Myometrial cell (primary cell): ENCODE measurements around a stretch of chr19.

- RAMPAGE, long total RNA, result no peak
Observed at GRCh38 chr19:14439969-14440732, 7.0 kb downstream of the PKN1 start.

- RAMPAGE, long total RNA, result no peak
Observed at GRCh38 chr19:14450166-14450886, 17.2 kb downstream of the PKN1 start.

DNA sequence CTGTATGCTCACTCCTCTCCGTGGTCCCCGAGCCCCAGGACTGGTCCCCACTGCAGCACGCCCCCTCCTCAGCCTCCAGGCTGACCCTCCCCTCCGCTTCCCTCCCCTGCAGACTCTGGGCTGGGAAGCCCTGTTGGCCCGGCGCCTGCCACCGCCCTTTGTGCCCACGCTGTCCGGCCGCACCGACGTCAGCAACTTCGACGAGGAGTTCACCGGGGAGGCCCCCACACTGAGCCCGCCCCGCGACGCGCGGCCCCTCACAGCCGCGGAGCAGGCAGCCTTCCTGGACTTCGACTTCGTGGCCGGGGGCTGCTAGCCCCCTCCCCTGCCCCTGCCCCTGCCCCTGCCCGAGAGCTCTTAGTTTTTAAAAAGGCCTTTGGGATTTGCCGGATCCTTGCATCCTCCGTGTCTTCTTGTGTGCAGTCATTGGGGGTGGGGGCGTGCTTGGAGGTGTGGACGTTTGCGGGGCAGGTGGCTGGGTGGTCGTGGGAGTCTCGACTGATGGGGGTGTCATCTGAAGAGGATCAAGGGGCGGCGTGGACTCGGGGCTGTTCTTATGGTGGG lies 3.6 kb downstream of the PTGER1 start:
- RAMPAGE, long total RNA, result no peak

- RAMPAGE, long total RNA, result no peak
Observed at GRCh38 chr19:14497053-14497995, 1.4 kb upstream of the GIPC1 start.

- RAMPAGE, long total RNA, result no peak
Observed at GRCh38 chr19:14731878-14732224, 42.0 kb downstream of the ZNF333 start.

DNA sequence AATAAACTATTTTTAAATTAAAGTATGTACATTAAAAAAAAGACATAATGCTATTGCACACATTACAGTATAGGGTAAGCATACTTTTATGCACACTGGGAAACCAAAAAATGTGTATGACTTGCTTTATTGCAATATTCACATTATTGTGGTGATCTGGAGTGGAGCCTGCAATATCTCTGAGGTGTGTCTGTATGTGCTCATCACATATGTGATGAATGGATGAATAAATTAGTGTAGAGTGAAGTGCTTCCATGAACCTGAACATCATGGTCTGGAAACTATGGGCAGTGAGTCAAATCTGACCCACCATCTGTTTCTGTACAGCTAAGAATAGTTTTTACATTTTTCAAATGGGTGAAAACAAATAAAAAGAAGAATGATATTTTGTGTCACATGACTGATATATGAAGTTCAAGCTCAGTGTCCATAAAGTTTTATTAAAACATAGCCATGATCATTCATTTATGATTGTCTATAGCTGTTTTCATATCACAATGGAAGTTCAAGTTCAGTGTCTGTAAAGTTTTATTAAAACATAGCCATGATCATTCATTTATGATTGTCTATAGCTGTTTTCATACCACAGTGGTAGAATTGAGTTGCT lies 42.5 kb downstream of the ZNF333 start:
- RAMPAGE, long total RNA, result no peak

DNA sequence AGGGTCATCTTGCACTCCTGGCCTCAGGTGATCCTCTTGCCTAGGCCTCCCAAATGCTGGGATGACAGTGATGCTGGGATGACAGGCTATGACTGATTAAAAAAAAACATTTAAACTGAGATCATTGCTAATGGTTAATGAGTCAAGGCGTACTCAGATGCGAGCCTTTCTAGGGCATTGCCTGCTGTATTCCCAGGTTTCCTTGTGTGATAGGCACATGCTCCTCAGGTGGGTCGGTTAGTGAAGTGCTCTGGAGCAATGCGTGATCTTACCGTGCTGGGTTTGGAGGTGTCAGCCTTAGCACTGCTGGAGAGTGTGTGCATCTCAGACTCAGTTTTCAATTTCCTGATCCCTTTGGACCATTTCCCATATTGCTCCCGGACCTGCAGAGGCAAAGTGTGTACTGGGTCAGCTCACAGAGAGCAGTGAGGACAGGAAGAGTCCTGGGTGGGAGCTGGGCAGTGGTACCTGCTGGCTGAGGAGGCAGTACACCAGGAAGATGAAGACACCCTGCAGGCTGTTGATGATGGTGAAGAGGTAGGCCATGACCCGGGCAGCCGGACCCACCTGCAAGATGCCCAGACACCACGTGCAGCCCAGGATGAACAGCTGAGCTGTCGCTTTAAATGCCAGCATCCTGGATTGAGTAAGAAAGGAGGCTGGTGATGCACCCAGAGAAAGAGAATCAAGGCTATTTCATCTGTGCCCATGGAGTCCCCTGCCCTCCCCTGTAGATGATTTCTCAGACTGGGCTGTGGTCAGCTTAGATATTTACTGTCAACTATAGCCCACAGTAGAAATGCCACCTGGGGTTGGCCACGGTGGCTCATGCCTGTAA lies 35.0 kb downstream of the ADGRE2 start:
- RAMPAGE, long total RNA, result no peak

DNA sequence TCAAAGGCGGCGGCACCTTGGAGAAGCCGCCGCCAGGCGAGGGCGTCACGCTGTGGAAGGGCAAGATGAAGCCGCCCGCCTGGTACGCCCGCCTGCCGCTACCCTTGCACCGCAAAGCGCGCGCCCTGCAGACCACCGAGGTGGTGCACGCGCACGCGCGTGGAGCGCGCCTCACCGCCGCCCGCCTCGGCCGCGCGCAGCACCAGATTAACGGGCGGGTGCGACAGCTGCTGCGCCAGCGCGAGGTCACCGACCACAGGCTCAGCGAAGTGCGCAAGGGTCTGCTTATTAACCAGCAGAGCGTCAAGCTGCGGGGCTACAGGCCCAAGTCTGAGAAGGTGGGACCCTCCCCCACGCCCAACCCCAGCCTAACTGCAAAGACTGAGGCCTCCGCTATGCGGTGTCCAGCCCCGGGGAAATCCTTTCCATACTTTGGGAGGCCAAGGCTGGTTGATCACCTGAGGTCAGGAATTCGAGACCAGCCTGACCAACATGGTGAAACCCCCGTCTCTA lies 588 bp downstream of the CCDC105 start:
- RAMPAGE, long total RNA, result no peak

- RAMPAGE, long total RNA, result no peak
Observed at GRCh38 chr19:15125849-15126167, 222 bp upstream of the ILVBL start.

- RAMPAGE, long total RNA, result no peak
Observed at GRCh38 chr19:15177443-15178078, 23.2 kb downstream of the NOTCH3 start.

- RAMPAGE, long total RNA, result no peak
Observed at GRCh38 chr19:15210107-15210775, 9.4 kb upstream of the NOTCH3 start.

DNA sequence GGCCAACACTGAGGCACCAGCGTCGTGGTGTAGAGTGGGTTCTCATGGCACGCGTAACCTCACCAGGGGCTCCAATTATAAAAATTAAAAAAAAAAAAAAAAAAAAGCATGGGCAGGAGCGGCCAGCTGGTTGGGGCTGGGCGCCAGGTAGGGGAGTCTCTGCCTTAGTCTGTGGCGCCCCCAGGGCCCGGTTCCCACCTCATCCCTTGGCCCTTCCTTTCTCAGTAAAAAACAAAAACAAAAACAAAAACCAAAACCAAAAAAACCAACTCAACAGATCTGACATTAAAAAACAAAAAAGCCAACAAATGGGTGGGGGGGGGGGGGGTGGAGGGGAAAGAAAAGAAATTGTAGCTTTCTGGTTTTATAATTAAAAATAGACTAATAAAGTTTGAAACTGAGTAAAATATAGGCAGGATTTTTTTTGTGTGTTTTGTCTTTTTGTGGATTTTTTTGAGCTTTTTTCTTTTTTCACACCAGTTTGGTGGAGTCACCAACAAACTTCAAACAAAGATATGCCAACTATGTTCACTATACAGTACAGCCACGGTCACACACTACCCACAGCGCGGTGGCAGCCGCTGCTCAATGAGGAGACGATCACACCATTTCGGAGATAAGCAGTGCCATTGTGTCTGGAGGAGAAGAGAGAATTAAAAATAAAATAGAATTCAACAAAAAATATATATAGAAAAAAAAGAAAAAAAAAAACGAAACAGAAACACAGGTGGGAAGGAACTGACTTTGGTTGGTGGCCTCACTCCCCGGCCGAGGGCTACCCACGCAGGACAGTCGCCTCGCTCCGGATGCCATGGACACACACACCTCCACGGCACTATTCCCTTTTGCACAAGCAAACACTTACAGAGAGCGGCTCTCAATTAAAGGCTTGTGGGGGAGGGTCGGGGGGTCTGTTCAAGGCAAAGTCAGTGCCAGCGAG lies 5.0 kb upstream of the EPHX3 start:
- RAMPAGE, long total RNA, result no peak

DNA sequence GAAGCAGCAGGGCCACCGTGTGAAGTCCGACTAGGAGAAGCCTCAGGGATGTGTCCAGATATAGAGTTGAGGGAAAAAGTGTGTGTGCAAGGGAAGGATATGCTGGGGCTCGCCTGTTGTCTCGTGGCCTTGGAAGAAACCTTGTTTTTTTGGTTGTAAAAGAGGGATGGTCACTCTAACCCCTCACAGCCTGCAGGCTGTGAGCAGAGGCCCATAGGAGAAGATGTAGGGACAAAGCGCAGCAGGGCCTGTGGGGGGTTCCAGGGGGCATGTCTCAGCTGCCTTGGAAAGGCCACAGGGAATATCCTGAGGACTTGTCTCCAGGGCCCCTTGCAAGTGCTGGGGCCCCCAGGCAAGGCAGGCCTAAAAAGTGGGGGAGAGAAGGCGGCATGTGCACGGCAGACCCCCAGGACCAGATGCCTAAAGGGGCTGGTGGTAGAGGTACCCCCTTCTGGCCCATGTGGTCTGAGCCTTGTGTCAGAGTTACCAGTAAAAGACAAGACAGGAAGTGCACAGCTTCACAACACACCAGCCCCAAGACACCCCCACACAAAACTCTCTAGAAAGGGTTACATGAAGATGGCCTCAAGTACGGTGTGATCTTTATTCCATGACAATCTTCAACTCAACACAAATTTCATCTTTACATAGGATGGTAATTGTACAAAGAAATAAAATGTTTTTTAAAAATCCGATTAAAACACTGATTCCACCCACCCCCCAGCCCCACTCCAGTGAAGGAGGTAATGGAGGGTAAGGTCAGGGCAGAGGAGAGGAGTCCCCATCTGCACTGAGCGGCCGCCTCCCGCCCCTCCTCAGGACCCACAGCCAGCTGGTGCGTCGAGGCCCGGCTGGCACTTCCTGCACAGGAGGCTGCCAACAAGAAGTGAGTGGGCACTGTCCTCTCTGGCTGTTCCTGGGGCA lies 14.5 kb upstream of the EPHX3 start:
- RAMPAGE, long total RNA, result no peak

DNA sequence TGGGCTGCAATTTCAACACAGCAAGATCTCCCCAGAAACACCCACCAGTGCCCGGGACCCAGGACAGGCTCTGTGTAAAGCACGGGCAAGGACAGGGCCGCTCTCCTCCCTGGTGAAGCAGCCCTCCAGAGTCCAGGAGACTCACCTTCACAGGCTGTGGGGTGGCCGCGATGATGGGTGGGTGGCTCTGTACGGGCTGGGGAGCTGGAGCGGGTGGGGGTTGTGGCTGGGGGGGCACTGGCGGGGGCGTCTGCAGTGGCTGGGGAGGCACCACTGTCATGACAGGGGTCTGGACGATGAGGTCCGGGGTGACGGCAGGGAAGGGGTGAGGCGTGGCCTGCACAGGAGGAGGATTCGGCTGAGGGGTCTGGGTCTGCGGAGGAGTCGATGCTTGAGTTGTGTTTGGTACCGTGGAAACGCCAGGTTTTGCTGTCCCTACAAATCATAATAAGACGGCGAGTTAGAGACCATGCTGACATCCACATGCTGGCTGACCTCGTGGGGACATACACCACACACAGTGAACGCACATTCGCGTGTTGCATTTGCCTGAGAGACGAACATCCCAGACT lies 33.0 kb upstream of the EPHX3 start:
- RAMPAGE, long total RNA, result no peak

DNA sequence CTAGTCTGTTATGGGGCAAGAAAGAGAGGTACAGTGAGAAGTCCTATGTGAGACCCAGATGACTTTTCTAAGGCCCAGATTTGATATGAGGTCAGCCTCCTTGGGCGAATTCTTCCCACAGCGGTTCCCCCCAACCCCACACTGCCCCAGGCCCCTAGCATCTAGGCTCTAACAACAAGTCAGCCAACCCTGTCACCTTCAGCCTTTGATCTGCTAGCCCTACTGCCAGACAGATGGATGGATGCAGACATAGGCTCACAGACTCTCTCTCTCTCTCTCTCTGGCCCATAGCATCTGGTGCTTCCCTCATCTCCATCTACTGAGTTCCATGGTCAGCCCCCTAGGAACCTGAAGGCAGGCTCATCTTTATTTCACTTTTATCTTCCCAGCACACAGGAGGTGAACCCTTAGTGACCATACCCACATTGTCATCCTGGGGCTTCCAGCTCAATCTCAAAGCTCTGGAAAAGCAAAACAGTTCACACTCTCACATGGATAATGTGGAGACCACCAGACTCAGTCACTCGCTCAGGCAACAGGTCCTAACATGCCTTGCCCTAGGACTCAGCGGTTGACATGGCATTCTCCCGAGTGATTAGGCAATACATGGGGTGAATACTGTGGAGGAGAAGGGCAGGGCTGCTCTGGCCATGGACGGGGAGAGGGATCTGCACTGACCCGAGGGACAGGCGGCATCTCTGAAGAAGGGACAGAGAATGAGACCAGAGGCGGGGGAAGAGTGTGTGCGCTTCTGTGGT lies 44.2 kb upstream of the EPHX3 start:
- RAMPAGE, long total RNA, result no peak

DNA sequence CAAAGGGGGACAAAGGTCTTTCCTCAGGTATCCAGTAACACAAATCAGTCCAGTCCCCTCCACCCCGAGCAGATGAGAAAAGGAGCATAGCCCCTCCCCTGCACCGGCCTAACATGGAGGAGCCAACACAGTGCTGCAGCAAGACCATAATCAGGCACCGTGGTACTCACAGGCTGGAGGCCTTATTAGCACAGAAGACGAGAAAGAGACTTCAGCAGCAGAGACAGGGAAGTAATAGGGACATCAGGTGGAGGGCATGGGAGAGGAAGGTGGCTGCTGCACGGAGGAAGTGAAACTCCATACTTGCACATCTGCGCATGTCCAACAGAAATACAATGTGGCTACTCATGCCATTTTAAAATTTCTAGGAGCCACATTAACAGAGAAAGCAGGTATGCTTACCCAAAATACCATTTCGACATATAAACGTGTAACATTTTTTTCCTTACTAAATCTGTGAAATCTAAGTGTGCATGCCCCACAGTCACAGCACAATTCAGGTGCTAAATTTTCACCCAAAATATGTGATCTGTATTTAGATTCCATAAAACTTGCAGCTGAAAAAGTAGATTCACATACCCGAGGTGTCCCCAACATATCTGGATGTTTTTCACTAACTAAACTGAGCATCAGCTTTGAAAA lies 46.1 kb downstream of the BRD4 start:
- RAMPAGE, long total RNA, result no peak

DNA sequence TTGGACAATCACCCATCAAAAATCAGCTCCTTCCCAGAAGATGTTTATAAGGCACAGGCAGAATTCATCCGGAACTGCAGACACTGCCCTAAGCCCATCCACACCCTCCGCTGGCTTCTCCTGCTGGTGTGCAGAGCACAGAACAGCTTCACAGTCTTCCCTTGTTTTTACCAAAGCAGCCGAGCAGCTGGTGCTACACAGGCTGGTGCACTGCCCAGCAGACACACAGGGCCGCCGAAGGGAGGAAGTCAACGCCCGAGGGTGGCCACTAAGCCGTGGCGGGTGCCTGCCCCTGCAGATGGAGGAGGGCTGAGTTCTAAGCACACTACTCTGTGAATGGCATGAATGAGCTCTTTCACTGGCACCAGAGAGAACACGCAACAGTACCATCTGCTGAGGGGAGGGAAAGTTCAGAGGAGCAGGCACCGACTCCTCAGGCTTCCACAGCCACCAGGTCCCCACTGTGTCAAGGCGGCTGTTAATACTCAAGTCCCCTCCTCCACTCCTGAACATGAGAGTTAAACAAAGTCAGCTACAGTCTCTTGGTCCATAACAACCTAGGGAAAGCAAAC lies 43.8 kb downstream of the BRD4 start:
- RAMPAGE, long total RNA, result no peak

DNA sequence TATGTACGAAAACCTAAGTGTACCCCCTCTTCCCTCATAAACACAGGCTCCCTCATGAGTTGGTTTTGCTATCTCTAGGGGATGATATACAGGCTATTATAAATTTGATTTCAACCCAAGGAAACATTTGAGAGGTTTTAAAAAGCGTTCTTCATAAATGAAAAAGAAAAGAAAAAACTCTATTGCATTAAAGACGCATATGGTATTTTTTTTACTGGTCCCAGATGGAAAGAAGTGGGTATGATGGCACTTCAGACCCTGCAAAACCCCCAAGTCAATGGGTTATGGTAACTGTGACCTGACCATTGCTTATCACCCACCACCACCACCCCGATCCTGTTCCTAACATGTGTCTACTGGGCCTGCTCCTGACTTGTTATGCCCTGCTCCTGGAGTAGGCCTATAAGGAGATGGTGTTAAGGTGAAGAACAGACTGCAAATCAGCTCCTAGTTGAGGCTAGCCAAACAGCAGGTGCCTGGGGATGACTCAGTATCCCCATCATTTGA lies 41.5 kb downstream of the BRD4 start:
- RAMPAGE, long total RNA, result no peak

DNA sequence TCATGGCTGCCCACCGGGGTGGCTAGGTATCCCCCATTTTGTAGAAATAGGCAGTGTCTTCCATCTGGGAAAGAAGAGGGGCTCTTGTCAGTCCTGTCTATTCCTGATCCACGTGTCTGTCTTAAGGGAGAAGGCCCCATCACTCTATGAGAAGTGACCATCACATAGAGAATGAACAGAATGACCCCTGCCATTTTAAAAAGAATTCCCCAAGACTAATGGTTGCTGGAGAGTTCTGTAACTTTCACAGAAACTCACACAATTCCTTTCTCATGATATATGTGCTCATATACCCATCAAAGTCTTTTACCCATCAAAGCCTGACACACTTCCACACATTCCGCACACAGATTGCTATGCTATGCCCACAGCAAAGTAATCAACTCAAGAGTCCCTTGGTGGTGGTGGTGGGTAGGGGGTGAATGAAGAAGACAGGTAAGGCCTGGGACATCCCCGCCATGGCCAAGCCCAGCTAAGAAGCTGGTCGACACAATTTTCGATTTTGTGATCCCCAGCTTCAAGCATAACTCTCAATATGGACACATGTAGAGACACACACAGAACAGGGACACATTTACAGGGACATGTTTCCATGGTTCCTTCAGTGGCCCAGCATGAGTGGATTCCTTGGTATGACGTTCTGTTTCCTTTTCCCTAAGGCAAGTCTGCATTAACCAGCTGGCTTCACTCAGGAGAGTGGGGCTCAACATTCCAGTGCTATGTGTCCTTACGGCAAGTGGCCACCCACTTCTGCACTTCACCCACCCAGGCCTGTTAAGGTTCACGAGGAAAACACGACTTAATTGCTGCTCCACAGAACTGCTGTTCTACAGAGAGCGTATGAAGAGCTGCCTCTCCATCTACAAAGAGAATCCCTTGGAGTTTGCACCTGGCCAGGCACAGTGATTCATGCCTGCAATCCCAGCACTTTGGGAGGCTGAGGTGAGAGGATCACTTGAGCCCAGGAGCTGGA lies 33.0 kb downstream of the BRD4 start:
- RAMPAGE, long total RNA, result no peak

- RAMPAGE, long total RNA, result no peak
Observed at GRCh38 chr19:15368514-15369387, 10.8 kb downstream of the AKAP8 start.